ENCODE data around the genes DOCK4 and CAV2.

- PRO-cap: no peak
Measured at GRCh38 chr7:108523583-108523993, 2.3 kb downstream of the PNPLA8 start.

DNA sequence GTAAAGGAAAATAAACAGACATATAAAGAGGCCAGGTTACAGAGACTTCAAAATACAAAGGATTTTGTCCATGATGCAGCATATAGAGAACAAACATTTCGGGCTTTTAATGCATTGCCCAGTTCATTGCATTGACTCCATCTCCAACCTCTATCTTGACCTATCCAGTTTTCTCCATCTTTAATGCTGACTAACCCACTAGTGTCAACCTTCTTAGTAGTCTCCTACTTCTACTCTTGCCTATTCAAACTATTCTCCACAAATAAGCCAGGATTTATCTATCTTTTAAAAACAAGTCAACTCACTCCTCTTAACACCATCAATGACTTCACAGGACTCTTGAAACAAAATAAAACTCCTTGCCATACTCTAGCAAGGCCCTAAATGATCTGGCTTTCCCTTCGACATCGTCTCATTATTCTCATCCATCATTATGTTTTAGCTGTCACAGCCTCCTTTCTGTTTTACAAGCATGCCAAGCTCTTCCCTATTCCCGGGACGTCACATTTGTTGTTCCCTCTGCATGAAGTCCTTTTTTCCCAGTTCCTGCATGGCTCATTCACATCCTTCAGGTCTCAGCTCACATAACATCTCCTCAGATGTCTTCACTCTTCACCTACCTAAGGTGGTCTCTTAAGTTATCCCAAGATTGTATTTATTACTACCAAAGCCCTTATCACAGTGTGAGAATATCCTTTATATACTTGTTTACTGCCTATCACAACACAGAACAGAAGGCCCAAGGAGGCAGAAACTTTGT, 189.0 kb downstream of the LRRN3 start:
- PRO-cap: no peak

- PRO-cap: no peak
Measured at GRCh38 chr7:112091142-112092097, 114.8 kb downstream of the DOCK4 start.

DNA sequence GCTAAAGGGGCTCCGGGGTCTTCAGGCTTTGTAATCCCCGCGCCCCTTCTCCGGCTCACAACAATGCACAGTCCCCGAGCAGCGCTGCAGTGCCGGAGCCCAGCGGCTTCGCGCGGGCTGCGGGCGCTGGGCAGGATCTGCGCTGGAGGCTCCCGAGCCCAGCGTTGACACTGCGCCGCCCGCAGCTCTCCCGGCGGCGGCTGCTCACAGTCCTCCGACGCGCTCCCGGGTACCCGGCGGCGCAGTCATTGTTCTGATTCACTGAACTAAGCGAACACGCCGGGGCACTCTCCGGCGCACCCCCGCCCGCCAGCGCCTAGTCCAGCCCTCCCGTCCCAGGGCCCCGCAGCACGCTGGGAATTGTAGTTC, at the start of gene DOCK4:
Gene DOCK4, minus strand, starts transcription at position 260 of the 369 bp plus-strand sequence.
- PRO-cap: bidirectional peak, plus-strand start outside the sequence, minus-strand start at position 250 of the sequence

GRCh38 chr7:112449363-112449825, 866 bp upstream of the IFRD1 start:
- PRO-cap: bidirectional peak, plus-strand start at chr7:112449597, minus-strand start at chr7:112449428; unidirectional peak, plus-strand start at chr7:112449597

GRCh38 chr7:112485629-112486081, 4.9 kb downstream of the LSMEM1 start:
- PRO-cap: no peak

DNA sequence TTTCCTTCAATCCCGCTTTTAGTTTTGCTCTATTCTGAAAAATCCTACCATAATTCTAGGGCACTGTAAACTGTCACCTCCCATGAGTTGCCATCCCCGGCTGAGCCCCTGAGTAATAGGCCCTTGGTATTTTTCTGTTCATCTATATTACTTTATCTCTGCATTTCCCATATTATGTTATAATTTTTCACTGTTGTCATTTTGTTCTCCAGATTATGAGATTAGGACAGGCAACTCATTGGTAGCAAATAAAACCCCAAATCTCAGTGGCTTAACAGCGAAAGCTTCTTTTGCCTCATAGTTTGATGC, 184.5 kb upstream of the MDFIC start:
- PRO-cap: no peak

GRCh38 chr7:116339587-116339997, 129.3 kb downstream of the TES start:
- PRO-cap: no peak

GRCh38 chr7:116499064-116499836, at the start of gene CAV2:
Gene CAV2, plus strand, starts transcription at chr7:116499738.
- PRO-cap: bidirectional peak, plus-strand start at chr7:116499703, minus-strand start at chr7:116499514

GRCh38 chr7:116955681-116956501, 2.6 kb downstream of the ST7 start:
- PRO-cap: no peak

- PRO-cap: no peak
Measured at GRCh38 chr7:117209453-117210140, 113.3 kb downstream of the WNT2 start.

GRCh38 chr7:118214432-118214947, 10.0 kb upstream of the ANKRD7 start:
- PRO-cap: bidirectional peak, plus-strand start at chr7:118214546, minus-strand start at chr7:118214543; unidirectional peak, minus-strand start at chr7:118214586

DNA sequence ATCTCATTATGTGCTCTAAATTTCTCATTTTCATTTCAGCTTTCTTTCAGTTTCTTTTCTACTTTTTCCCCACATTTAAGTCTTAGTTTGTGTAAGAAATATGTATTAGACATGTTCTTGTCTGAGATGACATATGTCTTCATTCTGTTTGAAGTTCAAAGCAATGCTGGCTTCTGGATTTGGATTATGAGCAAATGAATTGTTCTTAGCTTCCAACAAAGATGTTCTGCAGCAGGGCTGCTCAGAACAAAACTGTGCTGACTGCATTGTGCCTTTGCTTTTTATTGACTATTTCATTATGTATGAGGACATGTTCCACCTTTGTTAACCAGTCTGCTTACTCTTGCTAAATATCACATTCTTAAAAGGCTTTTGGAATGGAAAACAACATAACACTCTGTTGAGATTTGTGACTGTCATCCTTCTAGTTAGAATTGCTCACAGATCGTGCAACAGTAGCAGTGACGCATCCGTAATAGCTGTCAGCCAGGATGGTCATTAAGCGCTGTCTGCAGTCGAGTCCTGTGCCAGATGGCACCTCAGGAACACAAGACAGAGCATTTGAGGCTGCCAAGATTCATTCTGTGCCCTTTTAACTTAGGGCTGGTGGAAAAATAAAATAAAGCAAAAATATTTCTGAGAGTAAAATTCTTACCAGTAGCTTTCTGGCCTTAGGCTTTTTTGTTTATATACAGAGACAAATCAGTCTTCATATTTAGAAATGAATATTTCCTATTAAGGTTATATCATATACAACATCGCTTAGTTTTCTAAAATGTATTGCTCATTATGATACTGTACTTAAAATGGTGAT, 348.5 kb downstream of the ANKRD7 start:
- PRO-cap: no peak

GRCh38 chr7:118858398-118859400, 634.2 kb downstream of the ANKRD7 start:
- PRO-cap: no peak

DNA sequence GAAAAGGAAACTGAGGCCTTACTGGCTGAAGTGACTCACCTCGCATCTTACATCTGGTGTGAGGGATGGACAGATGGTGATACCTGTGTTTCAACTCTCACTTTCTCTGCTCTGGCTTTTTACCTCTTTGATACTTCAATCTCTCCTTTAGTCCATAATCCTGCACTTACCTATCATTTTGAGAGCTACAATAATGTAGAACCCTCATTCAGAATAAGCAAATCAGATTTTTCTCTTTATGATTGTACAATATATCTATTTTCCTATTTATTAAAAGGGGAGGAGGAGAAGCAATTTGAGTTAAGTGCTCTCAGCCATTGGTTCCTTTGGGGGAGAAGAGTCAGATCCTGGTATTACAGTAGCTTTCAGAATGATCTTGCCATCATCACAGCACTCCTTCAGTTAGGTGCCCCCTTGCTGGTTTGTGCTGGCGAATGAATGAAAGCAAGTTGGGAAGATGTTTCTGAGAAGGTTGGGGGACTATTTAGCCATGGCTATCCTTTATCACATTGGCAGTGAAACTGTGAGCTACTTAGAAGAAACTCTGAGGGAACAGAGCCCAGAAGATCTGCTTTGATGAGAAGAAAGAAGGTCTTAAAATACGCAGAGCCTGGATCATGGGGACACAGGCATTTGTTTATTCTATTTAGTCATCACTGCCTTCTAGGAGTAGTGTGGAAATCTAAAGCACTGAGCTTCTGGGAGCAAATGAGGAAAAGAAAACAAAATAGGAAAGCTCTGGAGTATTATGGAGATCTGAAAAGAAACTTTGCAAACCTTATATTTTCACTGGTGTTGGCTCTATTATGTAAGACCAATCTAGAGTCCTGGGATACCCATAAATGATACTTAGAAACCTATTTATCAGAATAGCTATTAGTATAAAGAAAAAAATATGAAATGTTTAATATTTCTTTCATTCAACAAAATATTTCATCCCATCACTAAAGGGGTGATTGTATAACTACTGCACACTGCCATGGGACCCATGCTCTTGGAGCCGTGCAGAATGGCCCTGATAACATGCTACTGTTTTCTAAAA, 28.4 kb downstream of the CPED1 start:
- PRO-cap: no peak

DNA sequence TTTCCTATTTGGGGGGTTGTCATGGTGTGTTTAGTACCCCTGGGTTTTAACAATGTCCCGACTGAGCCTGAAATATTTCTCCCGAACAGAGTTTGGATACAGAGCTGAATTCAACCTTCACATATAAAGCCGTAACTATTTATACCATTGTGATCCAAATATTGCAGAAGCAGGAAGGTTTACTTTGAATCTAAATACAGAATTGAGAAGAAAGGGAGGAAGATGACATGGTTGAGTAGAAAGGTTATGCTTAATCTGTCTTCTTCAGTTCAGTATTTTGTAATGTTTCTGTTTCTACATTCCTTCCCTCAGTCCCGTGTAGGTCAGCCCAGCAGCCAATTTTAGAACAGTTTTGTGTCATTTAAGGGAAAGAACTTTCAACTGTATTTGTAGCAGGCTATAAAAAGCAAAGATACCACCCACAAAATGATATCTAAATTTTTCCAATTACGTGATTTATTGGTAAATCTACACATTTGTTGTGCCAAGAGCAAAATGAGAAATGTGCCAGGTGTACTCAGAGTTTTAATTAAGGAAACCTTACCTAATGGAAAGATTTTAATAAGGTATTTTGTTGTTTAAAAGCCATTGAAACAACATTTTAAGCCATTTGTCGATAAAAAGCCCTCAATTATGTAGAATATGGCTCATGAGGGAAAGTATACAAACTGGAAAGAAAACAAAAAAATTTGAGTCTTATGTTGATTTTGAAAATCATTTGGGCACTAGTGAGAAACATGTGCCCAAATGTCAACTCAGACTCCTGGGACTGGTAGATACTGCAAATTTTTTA, 97.5 kb downstream of the CPED1 start:
- PRO-cap: no peak

DNA sequence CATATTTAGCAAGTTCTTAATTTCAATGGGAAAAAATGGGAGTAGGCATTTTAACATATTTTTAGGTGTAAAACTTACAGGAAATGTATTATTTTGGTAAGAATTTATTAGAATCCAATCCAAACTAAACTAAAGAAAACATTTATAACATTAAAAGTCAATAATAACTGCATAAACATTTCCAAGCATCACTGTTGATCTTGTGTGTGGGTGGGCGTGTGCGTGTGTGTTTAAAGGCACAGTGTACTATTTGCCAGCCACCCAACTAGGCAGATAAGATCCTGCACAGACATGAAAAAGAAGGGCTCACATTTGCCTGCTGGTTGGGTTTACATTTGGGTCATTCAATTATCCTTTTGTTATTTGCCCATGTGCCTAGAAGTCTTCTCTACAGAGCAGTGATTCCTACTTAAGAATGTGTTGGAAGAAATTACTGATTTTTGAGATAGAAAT, 31.0 kb upstream of the WNT16 start:
- PRO-cap: no peak

GRCh38 chr7:121394252-121395258, 1.6 kb downstream of the FAM3C start:
- PRO-cap: no peak

GRCh38 chr7:122325389-122325881, 20.9 kb upstream of the FEZF1 start:
- PRO-cap: no peak

GRCh38 chr7:122672115-122672401, 26.9 kb downstream of the RNF133 start:
- PRO-cap: no peak